Ishikawa (cell line): ENCODE measurements around the genes PBXIP1, HCN3 and ASH1L.

GRCh38 chr1:154555795-154556207, 2.7 kb downstream of the UBE2Q1 start:
- RRBS, result no CpG with 5 or more reads among the region's 2 CpGs

- RRBS, result no CpG with 5 or more reads among the region's 8 CpGs
Measured at GRCh38 chr1:154582080-154582564, 14.5 kb downstream of the CHRNB2 start.

DNA sequence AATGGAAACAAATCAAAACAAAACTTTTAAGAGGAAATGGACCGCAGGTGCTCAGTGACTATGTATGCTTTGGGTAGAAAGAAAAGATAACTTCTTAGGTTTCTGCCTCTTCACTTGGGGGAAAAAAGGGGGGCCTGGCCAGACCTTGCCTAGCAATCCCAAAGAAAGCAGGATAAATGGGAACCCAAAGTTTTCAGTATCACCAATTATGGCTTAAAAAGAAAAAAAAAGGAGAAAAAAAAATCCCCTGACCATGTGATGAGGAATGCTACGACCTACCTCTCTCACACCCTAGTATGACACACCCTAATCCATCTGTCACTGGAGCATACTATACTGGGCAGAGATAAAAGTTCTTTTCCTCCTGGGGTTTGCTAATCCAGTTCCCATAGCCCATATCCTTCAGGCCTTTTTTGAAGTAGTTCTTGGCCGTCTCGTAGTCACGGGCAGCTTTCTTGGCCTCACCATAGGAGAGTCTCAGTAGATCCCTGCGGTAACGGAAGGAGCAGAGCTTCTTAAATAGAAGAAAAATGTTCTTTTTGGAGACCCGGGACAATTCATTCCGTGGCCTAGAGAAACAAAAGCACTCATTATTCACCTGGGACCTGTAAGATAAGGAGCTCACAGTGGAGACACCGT, 17.0 kb downstream of the CHRNB2 start:
- RRBS, result no CpG with 5 or more reads among the region's 10 CpGs

DNA sequence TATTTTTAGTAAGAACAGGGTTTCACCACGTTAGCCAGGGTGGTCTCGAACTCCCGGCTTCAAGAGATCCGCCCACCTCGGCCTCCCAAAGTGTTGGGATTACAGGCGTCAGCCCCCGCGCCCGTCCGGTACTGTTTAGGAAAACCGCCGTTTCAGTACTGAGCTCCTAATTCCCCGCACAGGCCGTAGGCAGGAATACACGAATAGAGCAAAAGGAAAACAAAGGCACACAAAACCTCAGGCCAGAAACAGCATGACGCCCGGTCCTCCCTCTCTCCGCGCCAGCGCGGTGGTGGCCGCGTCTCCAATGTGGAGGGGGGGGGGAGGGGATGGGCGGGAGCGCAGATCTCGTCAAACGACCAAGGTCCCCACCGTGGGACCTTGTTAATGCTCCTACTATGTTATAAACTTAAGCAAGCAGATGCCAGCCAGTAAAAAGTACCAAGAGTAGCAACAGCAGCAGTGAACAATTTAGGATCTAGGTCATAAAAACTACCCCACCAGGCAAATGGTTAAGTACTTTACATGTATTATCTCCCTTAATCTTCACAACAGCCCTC, 609 bp upstream of the ADAR start:
- RRBS, result 2% methylated on average over 9 of the region's 28 CpGs

- RRBS, result no CpG with 5 or more reads among the region's 13 CpGs
Measured at GRCh38 chr1:154847952-154848405, 22.1 kb downstream of the KCNN3 start.

DNA sequence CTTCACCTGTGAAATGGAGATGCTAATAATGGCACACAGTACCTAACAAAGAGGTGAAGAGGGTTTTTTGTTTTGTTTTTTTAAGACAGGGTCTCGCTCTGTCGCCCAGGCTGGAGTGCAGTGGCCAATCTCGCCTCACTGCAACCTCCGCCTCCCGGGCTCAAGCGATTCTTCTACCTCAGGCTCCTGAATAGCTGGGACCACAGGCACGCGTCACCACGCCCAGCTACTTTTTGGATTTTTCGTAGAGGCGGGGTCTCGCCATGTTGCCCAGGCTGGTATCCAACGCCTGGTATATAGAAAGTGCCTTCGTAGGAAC, 541 bp downstream of the PMVK start:
- RRBS, result no CpG with 5 or more reads among the region's 14 CpGs

GRCh38 chr1:154955701-154956643, at the start of gene PBXIP1:
PBXIP1 (minus strand) TSS chr1:154956099.
- RRBS, result no CpG with 5 or more reads among the region's 21 CpGs

DNA sequence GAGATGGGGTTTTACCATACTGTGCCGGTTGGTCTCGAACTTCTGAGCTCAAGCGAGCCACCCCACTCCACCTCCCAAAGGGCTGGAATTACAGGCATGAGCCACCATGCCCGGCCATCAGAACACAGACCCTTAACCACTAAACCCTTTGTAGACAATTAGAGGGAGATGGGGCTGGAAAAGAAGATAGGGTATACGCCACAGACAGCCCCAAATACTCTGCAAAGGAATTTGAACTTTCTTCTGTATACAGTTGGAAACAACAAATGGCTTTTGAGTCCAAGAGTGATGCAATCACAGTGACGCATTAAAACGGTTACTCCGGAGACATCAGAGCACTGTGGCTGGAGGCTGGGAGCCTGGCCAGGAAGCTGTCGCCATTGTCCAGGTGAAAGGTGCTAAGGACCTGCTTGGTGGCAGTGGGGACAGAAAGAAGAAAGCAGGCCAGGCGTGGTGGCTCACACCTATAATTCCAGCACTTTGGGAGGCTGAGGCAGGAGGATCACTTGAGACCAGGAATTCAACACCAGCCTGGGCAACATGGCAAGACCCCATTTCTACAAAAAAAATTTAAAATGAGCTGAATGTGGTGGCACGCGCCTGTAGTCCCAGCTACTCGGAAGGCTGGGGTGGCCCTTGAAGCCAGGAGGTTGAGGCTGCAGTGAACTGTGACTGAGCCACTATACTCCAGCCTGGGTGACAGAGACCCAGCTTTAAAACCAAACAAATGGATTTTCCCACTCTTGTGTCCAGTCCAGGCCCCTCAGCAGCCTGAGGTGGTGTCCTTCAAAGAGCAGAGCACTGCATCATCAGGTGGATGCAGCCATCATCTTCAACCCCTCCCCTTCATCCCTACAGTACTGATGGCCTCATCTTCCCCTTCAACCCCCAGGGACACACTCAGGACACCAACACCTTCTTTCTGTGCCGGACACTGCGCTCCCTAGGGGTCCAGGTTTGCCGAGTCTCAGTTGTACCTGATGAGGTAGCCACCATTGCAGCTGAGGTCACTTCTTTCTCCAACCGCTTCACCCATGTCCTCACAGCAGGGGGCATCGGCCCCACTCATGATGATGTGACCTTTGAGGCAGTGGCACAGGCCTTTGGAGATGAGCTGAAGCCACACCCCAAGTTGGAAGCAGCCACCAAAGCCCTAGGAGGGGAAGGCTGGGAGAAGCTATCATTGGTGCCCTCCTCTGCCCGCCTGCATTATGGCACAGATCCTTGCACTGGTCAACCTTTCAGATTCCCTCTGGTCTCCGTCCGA, 4.5 kb downstream of the FLAD1 start:
- RRBS, result no CpG with 5 or more reads among the region's 21 CpGs

DNA sequence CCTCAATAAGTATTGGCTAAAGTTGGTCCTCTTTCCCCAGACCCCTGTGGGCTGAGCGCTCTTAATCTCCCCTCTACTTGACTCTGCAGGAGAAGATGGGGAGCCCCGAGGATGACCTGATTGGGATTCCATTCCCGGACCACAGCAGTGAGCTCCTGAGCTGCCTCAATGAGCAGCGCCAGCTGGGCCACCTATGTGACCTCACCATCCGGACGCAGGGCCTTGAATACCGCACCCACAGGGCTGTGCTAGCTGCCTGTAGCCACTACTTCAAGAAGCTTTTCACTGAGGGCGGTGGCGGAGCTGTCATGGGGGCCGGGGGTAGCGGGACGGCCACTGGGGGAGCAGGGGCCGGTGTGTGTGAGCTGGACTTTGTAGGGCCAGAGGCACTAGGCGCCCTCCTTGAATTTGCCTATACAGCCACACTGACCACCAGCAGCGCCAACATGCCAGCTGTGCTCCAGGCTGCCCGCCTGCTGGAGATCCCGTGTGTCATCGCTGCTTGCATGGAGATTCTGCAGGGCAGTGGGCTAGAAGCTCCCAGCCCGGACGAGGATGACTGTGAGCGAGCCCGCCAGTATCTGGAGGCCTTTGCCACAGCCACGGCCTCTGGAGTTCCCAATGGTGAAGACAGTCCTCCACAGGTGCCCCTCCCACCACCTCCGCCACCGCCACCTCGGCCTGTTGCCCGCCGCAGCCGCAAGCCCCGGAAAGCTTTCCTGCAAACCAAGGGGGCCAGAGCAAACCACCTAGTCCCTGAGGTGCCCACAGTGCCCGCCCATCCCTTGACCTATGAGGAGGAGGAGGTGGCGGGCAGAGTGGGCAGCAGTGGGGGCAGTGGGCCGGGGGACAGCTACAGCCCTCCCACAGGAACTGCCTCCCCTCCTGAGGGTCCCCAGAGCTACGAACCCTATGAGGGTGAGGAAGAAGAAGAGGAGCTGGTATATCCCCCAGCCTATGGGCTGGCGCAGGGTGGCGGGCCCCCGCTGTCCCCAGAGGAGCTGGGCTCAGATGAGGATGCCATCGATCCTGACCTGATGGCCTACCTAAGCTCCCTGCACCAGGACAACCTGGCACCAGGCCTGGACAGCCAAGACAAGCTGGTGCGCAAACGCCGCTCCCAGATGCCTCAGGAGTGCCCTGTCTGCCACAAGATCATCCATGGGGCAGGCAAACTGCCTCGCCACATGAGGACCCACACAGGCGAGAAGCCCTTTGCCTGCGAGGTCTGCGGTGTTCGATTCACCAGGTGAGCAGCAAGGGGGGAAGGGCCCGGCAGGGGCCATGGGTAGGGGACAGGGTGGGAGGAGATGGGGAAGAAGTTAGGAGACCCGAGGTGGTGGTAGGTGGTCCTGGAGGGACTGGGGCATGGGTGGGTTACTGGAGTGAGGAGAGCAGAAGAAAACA, 12.5 kb downstream of the ZBTB7B start:
- RRBS, result 91% methylated on average over 8 of the region's 48 CpGs

GRCh38 chr1:155037798-155038302, 4.2 kb downstream of the DCST1 start:
- RRBS, result no CpG with 5 or more reads among the region's 3 CpGs

- RRBS, result no CpG with 5 or more reads among the region's 11 CpGs
Measured at GRCh38 chr1:155200281-155201294, 7.1 kb downstream of the THBS3 start.

DNA sequence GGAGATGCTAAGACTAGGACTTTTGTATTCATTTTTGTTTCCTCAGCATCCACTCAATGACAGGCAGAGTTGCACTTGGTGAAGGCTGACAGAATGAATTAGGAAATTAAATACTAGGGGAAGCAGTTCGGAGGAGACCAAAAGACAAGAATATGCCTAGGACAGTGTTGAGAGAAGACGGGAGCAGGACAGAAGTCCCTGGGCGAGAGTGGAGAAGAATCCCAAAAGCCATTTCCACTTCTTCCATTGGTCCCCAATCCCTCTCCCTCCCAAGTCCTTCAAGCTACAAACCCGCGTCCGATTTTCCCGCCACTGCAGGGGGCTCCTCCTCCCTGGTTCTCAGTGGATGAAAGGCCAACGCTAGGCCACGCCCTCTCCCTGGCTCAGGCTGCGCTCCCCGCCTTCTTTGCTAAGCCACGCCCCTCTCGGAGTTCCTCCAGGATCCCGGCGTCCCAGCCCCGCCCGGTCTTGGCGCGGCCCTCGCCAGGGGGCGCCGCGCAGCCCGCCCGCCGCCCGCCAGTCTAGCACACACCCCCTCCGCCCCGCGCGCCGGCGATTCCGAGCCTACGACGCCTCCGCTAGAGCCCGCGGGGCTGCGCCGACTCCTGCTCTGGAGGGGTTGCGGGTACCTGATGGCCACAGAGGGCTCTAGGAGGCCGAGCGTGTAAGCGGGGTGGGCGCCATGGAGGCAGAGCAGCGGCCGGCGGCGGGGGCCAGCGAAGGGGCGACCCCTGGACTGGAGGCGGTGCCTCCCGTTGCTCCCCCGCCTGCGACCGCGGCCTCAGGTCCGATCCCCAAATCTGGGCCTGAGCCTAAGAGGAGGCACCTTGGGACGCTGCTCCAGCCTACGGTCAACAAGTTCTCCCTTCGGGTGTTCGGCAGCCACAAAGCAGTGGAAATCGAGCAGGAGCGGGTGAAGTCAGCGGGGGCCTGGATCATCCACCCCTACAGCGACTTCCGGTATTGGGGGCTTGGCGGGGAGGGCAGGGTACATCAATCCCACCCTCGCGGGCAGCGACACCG, at the start of gene HCN3:
Gene HCN3, plus strand, starts transcription at position 555 of the 1,023 bp plus-strand sequence.
- RRBS, result 2% methylated on average over 18 of the region's 73 CpGs

DNA sequence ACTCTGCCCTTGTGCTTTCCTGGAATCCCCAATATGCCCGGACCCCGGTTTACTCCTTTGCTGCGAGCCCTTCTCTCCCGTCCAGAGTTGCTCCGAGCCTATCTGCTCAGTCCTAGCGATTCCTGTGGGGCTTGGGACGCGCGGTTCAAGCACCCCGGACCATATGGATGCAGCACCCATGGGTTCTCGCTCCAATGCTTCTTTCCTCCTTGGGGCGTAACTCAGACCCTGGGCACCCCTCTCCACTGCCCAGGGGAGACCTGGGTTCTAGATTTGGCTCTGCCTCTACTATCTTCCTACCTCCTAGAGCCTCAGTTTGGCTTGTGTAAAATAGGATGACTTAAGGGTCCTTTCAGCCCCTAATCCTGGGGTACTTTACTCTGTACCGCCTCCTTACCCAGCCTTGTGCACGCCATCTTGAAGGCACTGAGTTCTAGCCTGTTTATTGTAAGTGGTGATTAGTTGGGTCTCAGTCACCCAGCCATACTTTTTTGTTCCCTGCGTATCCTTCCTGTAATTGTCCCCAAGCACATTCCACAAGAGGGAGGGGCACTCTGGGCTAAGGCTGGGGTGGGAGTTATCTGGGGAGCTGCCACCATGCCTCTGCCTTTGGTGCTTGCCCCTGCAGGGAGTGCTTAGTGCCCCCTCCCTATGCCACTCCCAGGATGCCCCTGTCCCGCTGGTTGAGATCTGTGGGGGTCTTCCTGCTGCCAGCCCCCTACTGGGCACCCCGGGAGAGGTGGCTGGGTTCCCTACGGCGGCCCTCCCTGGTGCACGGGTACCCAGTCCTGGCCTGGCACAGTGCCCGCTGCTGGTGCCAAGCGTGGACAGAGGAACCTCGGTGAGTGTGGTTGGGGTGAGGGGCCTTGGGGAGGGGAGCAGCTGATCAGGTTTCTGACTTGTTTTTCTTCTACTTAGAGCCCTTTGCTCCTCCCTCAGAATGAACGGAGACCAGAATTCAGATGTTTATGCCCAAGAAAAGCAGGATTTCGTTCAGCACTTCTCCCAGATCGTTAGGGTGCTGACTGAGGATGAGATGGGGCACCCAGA, 784 bp downstream of the FDPS start:
- RRBS, result 1% methylated on average over 7 of the region's 26 CpGs

DNA sequence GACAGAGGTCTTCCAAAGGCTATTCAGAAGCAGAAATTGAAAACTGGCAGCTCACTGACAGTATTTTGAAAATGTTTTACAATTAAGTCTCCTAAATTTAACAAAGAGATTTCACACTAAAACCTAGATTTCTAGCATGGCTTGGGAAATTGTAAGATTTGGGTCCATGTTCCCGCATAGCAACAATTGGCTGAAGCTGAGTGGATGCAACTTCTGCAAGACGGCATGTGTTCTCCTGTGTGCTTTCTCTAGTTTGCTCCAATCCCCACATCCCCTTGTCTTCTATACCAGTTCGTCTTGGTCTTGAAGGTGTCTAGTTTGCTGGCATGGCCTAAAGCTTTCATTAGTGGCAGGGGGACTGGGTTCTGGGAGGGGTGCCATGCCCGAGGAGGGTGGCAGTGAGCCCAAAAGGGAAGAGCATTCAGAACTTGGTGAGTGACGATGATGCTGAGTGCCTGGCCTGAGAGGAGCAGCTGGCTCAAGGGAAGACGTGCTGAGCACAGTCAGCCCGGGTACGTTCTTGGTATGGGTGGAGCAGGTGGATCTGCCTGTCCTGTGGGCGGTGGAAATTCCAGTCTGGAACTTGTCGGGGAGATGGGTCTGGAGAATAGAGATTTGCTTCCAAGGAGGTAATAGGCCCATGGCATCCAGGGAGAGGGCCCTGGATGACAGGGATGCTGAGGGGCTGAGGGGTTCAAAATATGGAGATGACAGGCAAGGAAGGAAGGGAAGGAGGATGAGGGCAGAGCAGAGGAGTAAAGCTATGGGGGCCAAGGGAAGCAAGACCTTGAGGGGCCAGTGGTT, 4.5 kb downstream of the FDPS start:
- RRBS, result no CpG with 5 or more reads among the region's 10 CpGs

- RRBS, result 91% methylated on average over 7 of the region's 33 CpGs
Measured at GRCh38 chr1:155320996-155321759, 484 bp downstream of the RUSC1 start.

DNA sequence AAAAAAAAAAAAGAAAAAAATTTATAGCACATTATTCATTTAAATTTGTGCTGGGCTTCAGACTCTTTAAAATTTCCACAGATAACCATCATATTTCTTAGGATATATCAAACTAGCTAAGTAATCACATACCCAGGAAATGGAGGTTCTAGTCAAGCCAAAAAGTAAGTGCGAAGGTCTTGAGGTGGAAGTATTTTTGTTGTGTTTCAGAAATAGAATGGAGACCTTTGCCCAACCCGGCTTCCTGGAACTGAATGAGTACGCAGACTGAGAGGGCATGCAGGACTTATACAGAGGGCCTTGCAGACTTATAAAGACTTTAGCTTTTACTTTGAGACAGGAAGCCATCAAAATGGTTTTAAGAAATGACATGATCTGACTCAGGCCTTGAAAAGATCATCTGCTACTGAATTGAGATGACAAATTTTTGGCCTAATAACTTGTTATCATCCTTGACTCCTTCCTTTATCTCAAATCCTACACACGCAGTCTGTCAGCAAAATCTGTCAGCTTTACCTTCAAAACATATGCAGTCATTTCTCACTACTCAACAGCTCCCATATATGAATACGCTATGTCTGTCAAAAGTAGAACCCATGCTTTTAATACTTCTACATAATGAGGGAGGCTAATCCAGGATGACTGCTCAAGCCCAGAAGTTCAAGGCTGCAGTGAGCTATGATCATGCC, 26.5 kb downstream of the ASH1L start:
- RRBS, result no CpG with 5 or more reads among the region's 5 CpGs

- RRBS, result no CpG with 5 or more reads among the region's 12 CpGs
Measured at GRCh38 chr1:155562091-155562248, 633 bp downstream of the ASH1L start.

- RRBS, result no CpG with 5 or more reads among the region's 66 CpGs
Measured at GRCh38 chr1:155562249-155562859, at the start of gene ASH1L. ASH1L (minus strand) TSS chr1:155562803.

DNA sequence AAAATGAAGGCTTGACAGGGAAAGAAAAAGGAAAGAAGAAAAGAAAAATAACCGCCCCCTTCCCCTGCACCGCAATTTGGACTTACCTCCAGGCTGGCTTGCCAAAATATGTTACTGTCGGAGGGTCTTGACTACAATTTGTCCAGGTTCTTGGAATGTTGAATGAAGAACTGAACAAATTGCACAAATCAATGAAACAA, 29.4 kb downstream of the YY1AP1 start:
- RRBS, result no CpG with 5 or more reads among the region's 3 CpGs

DNA sequence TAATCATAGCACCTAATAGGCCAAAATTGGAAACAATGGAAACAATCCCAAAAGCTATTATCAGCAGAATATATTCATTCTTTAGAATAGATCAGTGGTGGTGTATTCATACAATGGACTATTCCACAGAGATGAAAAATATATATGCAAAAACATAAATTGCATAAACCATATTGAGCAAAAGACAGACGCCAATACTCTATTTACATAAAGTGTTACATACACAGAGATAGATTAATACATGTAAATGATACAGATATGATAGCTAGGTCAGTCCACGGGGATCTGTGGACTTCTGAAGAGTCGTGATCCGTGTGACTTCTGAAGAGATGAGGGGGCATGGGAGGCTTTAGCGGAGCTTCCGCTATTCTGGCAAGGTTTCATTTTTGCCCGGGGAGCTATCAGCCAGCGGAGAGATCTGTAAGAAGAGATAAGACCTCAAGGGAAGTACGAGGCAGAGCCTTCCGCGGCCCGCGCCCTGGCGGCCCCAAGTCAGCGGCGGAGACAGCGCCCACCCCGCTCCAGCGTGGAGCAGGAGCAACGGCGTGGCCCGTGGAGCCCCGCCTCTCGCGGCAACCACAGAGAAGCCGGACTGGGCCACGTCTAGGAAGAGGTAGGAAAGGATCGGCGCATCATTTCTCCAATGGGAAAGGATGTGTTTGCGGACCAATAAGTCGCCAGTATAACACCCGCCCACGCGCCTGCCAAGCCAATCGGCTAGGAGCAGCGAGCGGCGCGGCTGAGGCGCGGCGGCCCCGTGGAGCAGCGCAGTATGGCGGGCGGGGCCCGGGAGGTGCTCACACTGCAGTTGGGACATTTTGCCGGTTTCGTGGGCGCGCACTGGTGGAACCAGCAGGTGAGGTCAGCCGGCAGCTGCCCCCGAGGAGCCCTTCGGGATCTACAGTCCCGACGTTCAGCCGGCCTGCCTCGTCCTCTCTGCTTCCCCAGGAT, 56.4 kb downstream of the DAP3 start:
- RRBS, result no CpG with 5 or more reads among the region's 58 CpGs